ENCODE results near the gene PRXL2A.

DNA sequence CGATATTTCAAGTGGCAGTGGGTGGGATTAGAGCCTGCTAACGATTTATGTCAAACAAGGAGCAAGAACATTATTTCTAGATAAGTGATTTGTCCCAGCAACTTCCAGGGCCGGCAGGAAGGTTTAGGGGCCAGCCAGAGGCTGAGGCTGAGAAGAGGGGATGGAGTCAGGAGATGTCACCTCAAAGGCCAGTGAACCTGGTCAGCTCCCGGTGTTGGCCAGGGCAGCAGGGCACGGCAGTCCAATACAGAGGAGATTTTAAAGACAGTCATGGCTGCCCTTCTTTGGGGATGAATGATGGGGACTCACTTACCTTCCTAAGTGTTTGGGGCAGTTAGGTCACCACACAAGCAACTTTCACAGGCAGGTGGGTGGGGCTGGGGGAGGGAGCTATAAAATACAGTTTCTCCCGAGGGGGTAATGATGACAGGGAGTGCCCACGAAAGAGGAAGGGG is 105.6 kb upstream of the PPIF start:
- PRO-cap, result no peak

DNA sequence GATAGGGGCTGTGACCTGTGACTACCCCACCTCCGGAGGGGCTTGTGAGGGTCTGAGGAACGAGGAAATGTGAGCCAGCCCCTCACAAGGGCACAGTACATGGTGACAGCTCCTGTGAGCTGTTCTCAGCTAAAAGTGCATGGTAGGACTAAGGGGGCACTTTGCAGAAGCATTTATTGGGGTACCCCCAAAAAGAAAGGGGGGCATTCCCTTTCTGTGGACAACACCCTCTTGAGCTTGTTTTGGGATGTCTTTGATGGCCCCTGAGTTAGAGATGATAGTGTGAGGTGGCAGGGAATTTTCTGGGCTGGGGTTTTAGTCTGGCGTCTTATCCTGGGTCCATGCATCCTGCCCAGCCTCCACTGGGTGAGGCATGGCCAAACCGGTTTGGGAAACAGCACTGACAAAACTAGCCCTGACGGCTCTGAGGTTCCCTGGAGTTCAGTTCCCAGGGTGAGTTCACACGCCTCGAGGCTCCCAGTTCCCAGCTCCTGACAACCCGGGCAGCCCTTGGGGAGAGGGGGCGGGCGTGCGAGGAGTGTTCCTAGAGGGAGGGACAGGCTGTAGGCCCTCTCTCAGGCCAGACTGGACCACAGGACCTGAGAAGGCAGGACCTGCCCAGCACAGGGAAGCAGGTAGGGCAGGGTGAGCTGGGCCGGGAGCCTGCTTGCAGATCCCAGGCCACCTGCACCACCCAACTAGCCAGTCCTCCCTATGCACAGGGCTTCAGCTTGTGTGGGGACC is 82.4 kb upstream of the PPIF start:
- PRO-cap, result no peak

DNA sequence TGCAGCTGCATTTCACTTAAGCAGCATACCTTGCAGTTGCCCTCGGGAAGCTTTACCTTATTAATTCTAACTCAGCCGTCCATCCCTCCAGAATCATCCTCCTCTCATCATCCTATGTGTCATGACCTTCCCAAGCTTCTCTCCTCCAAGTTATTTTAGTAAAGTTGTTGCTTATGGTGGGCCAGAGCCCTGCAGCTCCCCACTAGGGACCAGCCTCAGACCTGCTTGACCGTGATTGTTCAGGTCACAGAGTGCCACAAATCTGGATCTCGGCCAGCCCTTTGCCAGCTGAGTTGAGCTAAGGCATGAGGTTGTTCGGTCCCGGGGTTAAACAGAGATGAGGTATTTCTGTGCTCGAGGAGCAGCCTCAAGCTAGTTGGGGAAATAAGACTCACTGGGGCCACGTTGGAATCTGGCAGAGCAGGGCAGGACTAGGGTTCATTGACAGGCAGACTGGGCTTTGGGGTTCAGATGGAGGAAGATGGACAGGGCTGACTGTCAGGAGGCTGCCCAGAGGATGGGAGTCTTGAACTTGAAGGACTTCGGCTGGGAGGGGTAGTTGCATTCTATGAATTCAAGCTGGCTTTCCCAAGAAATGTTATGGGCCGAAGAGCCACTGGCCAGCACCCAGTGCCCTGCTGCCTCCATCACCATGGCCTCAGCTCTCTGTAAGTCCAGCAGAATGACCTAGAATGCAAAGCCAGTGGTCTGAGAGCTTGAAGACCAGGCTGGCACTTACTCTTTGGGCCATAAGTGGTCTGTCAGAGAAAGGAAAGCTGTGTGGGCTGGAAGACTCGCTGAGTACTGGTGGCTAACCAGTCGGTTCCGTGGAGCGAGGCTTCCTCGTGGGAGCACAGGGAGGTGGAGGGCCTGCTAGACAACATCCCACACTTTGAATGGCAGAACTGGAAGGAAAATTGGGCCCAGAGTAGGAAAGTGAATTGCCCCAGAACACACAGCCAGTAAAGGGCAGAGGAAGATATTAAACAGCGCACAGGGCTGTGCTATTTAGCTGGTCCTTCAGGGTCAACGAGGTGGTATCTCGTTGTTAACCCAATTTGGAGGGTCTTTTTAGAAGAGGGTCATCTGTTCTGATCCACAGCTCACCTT is 66.0 kb upstream of the PPIF start:
- PRO-cap, result no peak

- PRO-cap, result no peak
Measured at GRCh38 chr10:79291974-79292408, 55.3 kb upstream of the PPIF start.

- PRO-cap, result no peak
Measured at GRCh38 chr10:79298703-79299777, 48.2 kb upstream of the PPIF start.

- PRO-cap, result no peak
Measured at GRCh38 chr10:79304437-79305013, 42.7 kb upstream of the PPIF start.

- PRO-cap, result no peak
Measured at GRCh38 chr10:79307086-79307938, 40.0 kb upstream of the PPIF start.

DNA sequence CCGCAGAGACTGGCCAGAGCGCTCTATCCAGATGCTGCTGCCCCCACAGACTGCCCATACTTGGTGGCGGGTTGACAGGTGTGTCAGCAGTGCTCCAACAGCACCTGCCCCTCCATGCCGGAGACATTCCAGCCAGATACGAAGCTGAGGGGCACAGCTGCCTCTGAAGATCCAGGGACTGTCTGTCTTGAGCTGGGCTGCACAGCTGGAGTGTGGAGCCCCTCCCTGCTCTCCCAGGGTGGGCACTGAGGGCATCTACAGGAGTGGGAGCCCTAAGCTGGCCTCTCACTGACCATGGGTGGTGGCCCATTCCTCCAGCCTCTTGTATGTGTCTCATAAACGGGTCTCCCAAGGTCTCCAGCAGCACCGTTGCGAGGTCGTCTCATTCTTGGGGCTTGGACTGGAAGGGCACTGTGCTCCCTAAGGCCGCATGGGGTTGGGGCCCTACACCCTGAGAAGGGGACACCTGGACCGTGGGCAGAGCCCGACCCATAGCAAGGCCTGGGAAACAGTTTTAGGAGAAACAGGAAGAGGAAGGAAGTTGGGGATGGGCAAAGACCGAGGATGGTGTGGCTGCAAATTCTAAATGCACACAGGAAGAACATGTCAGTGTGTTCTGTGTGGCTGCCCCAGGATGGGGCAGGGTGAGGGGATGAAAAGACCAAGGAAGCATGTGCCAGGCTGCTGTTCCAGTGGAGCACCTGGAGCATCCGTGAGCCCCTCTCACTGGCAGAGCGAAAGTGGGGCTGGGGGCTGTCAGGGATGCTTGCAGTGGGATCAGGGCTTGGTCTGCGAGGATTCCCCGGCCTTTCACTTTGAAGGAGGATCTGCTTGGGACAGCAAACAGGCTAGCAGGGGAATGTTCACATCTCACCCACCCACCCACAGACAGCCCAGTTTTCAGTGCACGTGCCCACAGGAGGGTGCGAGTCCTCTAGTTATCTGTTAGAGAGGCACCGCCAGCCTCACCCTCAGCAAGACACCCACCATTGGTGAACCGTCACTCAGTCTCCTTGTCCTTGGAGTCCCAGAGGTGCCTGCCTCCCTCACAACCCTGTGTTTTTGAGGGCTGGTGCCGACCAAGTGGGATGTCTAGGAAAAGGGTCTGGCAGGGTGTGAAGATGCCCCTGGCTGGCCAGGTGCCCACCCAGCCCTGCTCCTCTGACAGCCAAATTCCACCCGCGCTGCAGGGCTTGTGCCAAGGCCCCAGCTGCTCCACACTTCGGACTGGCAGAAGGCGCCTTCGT is 37.7 kb upstream of the PPIF start:
- PRO-cap, result no peak

DNA sequence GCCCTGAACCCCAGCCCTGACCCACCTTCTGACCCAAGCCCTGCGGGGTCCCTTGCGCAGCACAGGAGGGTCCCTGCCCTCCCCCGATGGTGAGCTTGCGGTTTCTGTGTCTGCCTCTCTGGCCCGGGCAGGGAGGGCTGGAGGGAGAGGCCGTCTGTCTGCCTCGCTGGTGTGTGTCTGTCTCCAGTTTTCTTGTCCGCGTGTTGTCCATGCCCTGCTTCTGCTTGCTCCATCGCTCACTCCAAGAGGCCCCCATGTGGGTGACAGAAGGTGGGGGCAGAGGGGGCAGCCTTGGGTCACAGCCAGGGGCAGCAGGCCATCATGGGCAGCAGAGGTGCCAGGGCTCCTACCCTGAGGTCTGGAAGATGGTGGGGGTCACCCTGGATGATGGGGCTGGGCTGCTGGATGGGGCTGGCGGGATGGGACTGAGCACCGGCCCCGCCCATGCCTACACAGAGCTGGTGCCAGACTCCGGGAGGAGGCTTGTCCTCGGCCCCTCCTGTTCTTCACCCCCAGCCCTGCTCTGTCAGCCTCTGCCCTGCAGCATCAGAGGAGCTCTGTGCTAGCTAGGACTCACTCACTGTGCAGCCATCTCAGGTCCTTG is 35.8 kb upstream of the PPIF start:
- PRO-cap, result no peak

GRCh38 chr10:79409554-79410332 is 35.7 kb downstream of the ZCCHC24 start:
- PRO-cap, result no peak

DNA sequence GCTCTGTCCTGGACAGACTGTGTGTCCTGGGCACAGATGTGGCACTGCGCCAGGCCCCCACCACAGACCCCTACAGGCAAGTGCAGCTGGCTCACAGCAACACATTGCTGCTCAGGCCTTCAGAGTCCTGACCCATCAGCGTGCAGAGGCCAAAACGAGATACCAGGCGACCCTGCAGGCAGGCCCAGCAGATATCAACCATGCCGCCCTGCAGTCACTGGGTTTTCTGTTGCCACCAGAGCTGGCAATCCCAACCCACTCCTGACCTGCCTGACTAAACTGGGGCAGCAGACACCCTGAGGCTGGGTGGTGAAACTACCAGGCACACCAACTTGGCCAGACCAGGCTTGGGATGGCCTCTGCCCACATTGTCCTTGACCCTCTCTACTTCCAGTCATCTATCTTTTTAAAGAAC is 20.3 kb downstream of the ZCCHC24 start:
- PRO-cap, result no peak

DNA sequence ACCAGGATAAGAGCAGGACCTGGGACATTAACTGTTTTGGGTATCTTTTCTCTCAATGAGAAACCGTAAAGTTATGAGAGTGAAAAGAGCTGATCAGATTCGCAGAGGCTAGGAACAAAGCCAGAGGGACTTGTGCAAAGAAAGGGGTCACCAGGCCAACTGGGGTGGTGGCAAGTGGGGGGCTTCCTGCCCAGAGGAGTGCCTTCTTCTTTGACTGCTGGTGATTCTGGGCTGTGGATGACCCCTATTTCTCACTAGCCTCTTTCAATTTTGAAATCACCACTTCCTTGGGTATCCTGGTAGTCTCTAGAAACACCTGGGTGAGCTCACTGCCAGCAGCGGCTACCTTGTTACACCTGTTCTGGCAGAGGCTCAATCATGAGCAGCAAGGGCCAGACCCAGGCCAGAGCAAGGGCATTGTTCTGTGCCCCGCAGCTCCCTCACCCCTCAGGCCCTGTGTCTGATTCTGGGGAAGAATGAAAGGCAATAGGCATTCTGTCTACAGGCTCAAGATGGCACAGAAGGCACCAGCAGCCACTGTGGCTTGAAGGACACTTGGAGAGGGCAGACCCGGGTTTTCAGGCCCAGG is 984 bp downstream of the SFTPD start:
- PRO-cap, result no peak

DNA sequence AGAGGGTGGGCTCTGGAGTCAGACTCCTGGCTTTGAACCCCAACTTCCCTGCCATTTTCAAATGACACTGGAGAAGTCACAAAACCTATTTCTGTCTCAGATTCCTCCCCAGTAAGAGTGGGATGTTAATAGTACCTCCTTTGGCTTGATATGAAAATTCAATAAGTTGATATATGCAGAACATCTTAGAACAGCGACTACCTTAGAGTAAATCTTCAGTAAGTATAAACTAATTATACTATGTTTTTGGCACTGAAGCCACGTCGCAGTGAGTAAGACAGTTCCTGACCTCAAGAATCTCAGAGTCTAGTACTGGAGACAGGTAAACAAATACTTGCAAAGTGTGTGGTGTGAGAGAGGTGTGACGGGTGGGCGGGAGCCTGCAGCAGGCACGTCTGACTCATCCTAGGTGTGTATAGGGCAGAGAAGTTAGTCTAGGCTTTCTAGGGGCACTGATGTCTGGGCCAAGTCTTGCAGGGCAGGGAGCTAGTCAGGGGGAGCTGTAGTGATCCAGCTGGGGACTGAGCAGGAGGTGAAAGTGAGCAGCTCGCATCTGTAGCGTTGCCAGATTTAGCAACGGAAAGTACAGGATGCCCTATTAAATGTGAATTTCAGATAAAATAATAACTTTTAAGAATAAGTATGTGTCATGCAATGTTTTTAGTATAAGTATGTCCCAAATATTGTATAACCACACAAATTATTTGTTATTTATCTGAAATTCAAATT is 35.9 kb upstream of the SFTPD start:
- PRO-cap, result no peak

GRCh38 chr10:80078116-80078531 is 341 bp upstream of the TMEM254 start:
- PRO-cap, result no peak

- PRO-cap, result no peak
Measured at GRCh38 chr10:80144002-80144305, 11.4 kb downstream of the PLAC9 start.

GRCh38 chr10:80144306-80145450 is 12.1 kb downstream of the PLAC9 start:
- PRO-cap, result no peak

DNA sequence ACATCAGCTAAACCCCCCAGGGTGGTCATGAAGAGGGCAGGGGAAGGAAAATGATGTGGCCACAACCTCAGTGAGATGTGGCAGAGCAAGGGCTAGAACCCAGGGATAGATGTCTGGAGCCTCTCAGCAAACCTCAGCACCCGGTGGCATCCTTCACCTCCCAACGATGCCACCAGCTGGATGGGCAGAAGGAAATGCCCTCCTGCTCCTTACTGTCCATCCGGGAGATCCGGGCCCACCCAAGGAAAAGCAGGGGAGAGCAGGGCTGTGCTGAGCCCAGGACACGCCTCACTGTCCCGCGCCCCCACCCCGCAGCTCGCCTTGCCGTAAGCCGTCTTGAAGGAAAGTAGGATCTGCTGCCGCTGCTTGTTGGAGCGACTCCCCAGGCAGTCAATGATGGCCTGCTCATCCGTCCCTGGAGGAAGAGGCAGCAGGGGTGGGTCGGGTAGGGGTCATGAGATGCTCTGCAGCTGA is 34.1 kb downstream of the PLAC9 start:
- PRO-cap, result no peak

DNA sequence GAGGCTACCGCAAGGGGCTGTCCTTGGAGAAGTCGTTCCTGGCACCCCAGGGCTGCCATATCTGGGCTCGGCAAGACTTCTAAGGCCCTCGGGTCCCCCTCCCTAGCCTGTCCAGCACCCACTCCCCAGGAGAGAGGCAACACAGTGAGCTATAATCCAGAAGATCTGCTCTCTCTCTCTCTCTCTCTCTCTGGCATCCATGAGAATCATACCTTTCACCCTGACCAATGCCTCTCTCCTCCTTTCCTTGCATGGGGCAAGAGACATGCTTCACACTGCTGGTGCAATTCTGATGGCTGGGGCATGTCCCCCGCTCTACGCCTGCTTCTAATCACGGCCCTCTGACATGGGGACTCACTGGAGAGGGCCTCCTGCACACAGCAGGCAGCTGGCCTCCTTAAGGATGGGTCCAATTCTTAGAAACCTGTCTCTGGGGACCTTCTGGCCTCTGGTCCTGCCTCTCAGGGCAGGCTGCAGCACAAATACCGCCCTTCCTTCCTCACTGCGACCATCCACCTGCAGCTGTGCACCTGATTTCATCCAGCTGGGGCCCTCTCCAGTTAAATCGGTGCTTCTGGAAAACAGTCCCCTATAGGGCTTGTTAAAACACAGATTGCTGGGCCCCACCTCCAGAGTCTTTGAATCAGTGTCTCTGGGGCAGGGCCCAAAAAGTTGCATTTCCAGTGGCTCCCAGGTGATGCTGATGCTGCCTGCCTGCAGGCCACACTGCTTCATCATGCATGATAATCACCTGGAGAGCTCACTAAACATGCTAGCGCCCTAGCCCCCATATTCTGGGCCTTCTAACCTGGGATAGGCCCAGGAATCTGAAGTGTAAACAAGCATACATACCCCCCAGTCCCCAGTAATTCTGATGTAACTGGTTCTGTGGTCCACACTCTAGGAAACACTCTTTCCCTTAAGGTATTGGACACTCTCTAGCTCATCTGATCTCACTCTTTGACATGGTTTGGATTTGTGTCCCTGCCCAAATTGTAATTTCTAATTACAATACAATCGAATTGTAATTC is 27.0 kb downstream of the ANXA11 start:
- PRO-cap, result no peak

GRCh38 chr10:80358816-80359172 is 2.2 kb downstream of the DYDC2 start:
- PRO-cap, result no peak

GRCh38 chr10:80408131-80409195 is at the start of gene PRXL2A:
TSS of gene PRXL2A (plus strand) at chr10:80408551.
- PRO-cap, result bidirectional peak, plus-strand start at chr10:80408491, minus-strand start at chr10:80408411

Data from SEM (cell line).